Occipital lobe (tissue), 2 donors: Measurements from ENCODE around the genes SOX14, DBR1, ARMC8 and COPB2.

GRCh38 chr3:134463760-134464791, 21.7 kb downstream of the ANAPC13 start:
- RAMPAGE, long total RNA, result no peak

DNA sequence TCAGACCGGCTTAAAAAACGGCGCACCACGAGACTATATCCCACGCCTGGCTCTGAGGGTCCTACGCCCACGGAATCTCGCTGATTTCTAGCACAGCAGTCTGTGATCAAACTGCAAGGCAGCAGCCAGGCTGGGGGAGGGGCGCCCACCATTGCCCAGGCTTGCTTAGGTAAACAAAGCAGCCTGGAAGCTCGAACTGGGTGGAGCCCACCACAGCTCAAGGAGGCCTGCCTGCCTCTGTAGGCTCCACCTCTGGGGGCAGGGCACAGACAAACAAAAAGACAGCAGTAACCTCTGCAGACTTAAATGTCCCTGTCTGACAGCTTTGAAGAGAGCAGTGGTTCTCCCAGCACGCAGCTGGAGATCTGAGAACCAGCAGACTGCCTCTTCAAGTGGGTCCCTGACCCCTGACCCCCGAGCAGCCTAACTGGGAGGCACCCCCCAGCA, 306.6 kb upstream of the PPP2R3A start:
- RAMPAGE, long total RNA, result no peak

GRCh38 chr3:136147526-136148108, 48.5 kb downstream of the MSL2 start:
- RAMPAGE, long total RNA, result no peak

DNA sequence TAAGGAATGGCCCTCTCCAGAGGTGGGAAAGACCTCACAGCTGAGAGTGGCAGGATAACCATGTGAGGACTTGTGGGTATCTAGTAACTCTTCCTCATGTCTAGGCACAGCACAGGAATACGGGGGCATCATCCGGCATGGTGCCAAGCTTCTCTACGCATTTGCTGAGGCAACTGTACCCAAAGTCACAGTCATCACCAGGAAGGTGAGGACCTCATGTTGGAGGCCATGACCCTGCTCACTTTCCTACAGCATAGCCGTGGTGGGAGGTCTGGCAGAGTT, 76.9 kb downstream of the PCCB start:
- RAMPAGE, long total RNA, result no peak

GRCh38 chr3:136726855-136727531, 25.2 kb downstream of the STAG1 start:
- RAMPAGE, long total RNA, result no peak

DNA sequence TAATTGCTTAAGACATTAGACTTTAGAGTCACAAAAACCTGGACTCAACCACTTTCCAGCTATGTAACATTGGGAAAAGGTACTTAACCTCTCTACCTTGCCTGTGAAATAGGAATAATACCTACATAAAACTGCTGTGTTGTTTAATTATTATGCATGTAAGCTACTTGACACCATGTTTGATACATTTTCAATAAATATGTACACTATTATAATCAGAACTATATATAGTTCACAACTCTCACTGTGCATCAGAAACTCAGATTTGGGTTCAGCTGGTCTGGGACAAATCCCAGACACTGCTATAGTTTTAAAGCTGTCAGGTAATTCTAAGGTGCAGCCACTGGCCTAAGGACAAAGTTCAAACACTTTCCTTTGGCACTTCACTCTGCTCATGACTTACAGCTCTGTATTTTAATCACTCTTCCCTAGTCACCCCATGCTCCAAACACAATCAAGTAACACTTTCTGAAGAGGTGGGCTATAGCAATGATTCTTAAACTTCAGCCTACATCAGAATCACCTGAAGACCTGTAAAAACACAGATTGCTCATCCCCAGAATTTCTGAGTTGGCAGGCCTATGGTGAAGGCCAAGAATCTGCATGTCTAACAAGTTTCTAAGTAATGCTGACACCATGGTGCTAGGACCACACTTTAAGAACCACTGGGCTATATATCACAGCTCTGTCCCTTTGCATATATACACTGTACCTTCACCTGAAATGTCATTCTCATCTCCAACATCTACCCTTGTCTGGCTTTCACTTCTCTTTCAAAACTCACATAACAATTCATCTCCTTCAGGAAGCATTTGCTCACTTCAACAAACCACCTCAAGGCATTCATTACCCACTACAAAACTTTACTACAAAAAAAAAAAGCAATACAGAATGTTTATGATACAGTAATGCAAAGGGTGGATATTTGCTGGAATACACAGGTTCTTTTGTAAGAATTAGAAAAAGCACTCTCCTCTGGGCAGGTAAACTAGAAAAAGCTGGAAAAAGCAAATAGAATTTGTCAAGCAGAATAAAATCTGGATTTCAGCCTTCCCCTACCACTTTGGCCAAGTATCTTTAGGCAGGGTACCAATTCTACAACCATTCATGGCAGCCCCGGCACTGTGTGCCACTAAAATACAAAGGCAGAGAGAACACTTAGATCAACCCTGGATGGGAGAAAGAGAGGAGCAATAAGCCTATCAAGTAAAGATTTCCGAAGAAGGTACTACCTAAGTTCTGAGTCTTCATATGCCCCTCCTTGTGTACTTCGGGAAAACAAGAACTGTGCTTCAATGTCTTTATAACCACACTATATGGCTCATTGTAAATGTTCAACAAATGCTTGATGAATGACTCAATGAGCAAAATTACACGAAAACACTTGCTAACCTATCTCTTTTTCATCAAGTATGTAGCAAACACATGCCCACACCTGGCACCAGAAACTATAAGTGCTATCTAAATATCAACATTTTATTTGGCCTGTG, 21.3 kb downstream of the STAG1 start:
- RAMPAGE, long total RNA, result no peak

DNA sequence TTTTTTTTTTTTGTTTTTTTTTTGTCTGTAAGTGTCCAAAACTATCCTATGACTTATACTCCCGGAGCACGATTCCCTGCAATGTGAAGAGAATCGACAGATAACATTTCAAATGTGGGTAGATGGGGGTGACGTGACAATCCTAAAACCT, 1.1 kb downstream of the STAG1 start:
- RAMPAGE, long total RNA, result no peak

DNA sequence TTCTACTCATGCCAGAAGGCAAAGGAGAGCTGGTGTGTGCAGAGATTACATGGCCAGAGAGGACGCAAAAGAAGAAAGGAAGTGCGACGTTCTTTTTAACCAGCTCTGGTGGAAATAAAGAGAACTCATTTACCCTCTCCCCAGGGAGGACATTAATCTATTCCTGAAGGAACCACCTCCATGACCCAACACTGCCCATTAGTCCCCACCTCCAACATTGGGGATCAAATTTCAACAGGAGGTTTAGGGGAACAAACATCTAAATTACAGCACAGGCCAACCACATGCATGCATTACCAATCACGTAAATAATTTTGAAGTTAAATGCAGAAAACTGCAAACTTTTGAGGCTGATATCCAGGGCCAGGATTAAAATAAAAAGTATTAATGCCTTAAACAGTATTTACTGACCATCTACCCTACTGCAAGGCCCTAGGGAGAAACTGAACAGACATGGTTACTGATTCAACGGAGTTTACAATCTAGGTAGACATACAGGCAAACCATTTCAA, 1.4 kb upstream of the NCK1 start:
- RAMPAGE, long total RNA, result no peak

- RAMPAGE, long total RNA, result no peak
Observed at GRCh38 chr3:137242972-137243386, 285.2 kb downstream of the IL20RB start.

- RAMPAGE, long total RNA, result no peak
Observed at GRCh38 chr3:137763885-137764416, at the start of gene SOX14. Gene SOX14 (plus strand): TSS chr3:137764315.

- RAMPAGE, long total RNA, result no peak
Observed at GRCh38 chr3:138082505-138083102, 32.8 kb downstream of the DZIP1L start.

DNA sequence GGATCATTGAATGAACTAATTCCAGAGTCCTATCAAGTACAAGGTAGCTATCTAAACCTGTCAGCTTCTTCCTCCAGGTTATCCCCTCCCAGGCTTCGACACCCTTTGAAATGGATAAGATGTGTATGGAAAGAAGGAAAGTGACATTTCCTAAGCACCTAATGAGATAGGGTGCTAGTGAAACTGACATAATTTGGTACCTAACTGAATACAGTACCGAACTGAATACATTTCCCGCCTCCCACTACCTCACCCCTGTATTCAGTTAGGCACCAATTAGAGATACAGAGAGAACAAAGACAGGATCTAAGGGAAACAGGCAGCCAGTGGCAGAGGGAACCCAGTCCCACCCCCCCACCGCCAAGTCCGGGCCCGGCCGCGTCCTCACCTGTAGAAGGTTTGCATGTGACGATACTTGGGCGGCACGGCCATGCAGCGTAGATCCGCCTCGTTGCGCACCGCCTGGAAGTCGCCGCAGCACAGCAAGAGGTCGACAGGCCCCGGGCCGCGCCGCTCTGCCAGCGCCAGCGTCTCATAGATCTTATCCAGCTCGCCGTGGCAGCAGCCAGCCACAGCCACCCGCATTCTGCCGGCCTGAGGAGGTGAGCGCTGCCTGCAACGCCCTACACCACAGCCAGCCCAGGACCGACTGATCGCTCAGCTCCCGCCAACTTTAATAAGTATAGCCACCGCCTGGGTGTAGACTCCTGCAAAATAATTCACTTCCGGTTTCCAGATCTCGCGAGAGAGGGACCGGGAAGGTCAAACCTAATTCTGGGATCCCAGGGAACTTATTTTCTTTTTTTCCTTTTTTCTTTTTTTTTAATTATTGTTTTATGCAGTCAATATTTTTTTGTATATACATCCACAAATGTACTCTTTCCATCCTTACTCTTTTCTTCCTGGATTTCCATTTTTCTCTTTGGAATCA, at the start of gene DBR1:
Gene DBR1 (minus strand): TSS at position 711 of the 931 bp plus-strand sequence.
- RAMPAGE, long total RNA, result start-site peak on the minus strand centred at position 697 of the sequence, 39 bp wide, 384 and 189 reads in 2 replicates

DNA sequence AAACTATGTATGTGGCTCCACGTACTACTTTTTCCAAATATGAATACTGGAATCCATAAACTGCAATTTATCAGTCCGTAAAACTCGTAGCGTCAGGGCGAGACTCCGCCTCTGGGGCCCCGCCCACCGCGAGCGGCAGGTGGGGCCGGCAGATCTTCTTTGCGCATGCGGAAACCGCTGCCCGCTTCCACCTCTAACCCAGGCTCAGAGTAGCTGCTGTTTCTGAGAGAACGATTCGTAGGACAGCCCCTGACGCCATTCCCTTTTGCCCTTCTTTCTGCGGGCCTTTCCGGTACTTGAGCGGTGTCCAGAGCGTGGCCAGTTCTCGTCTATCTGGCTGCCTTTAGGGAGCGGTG, at the start of gene ARMC8:
Gene ARMC8 (plus strand): TSS at position 184 of the 356 bp plus-strand sequence.
- RAMPAGE, long total RNA, result no peak

DNA sequence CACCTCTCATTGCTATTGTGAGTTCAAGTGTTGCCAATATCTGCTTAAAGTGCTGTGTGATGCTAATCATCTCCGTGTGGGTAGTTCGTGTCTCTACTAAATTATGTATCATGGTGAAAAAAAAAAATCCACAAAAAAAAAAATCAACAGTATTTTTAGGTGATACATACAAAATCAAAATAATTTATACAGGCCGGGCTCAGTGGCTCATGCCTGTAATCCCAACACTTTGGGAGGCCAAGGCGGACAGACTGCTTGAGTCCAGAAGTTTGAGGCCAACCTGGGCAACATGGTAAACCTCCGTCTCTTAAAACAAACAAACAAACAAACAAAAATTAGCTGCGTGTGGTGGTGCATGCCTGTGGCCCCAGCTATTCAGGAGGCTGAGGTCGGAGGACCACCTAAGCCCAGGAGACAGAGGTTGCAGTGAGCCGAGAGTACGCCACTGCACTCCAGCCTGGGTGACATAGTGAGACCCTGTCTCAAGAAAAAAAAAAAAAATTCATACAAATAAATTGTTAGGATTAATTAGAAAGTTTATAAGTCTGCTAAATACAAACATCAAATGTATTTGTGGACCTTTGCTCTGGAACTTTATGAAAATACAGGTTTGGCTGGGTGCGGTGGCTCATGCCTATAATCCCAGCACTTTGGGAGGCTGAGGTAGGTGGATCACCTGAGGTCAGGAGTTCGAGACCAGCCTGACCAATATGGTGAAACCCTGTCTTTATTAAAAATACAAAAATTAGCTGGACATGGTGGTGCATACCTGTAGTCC, 42.9 kb downstream of the FAIM start:
- RAMPAGE, long total RNA, result no peak

- RAMPAGE, long total RNA, result no peak
Observed at GRCh38 chr3:138669986-138670818, 61.6 kb downstream of the FAIM start.

GRCh38 chr3:138835199-138835515, 429 bp upstream of the PIK3CB start:
- RAMPAGE, long total RNA, result no peak

DNA sequence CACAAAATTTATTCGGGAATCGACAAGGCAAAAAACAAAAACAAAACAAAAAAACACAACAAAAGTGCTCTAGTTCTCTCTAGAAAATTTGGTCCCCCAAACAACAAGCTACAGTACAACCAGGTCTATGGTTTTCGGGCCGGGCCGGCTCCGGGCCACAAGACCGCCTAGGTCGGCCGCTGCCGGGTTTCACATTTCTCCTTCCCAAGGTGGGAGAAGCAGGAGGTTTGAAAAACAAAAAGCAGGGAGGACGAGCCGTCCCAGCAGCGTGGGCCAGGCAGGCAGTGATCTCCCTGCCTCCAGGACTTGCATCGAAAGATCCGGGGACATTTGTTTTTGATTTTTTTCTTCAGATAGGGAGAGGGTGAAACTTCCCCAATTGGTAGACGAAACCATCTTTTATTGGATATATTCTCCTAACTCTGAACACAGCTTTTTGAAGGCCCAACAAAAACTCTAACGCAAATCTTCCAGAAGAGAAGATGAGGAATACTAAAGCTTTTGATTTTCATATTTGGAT, 2.6 kb downstream of the FOXL2 start:
- RAMPAGE, long total RNA, result no peak

DNA sequence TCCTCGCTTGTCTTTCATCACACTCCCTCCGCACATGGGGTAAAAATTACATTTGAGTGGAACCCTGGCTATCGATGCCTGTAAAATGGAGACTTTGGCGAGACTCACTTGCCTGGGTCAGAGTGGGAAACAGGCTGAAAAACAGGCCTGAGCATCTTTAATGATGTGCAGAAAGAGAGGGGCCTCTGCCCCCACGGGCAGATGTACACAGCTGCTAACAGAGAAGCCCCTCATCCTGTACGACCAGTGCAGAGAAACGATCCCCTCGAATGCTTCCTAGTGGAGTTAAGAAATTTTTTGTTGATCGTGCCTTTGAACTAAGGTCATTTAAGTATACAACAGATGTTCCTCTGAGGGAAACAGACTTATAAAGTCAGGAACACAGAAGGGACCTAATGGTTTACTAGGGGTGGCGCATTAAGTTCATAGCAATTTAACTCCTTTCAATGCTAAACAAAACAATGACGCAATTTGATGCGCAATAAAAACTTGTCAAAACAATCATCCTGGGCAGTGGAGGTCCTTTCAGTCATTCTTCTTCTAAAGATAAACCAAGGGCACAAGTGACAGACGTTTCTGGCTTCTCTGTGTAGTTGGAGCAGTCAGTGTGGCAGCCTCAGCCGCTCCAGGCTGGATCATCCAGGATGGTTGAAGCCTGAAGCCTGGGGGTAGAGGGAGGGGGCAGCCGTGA, 51.0 kb upstream of the MRPS22 start:
- RAMPAGE, long total RNA, result no peak

DNA sequence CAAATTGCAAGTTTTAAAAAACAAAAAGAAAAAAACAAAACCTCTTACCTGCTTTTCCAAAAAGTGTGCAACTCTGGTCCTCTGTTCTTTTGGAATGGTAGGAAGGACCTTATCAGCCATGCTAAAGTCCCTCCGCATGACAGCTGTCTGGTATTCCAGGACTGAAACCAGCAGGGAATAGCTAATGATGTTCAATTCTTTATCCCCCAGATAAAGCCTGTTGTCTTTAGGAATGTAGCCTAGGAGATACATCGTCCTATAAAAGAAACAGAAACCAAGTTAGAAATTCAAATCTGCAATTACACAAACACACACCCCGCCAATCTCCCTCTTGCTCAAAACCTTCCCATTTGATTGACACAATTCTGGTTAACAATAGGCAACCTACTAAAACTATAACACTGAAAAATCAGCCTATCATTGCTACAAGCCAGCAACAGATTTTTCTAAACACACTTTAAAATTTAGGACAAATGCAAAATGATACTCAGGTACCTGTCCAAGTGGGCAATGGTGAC, 22.8 kb downstream of the MRPS22 start:
- RAMPAGE, long total RNA, result no peak

- RAMPAGE, long total RNA, result start-site peak on the minus strand at chr3:139389590-139389653, 413 and 288 reads in 2 replicates
Observed at GRCh38 chr3:139388945-139389736, at the start of gene COPB2. Gene COPB2 (minus strand): TSS chr3:139389647.